Fibroblast of villous mesenchyme (primary cell): Measurements from ENCODE around the gene RIBC2.

DNA sequence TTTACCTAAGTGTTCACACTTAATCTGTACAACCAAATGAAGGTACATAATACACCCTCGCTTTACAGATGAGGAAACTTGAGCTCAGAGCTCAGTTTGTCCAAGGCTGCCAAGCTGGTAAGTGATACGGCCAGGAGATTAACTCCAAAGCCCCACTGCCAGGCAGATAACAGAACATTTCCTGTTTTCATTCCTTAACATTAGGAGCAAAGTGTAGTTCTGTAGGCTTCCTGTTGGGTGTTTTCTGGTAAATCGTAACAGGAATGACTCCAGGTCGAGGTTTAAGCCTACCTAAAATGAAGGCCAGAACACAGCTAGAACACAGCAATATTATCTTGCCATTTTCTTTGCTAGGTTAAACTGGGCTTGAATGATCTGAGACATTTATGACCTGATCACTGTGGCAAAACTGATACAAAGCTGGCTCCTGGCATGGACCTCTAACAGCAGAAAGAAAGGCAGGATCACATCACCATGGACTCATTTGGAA lies 4.0 kb upstream of the NUP50 start:
- CAGE, long polyA plus RNA = no peak

GRCh38 chr22:45185736-45186573 lies 22.2 kb downstream of the NUP50 start:
- CAGE, long polyA plus RNA = no peak

GRCh38 chr22:45226465-45227289 lies 14.0 kb downstream of the KIAA0930 start:
- CAGE, long polyA plus RNA = no peak

DNA sequence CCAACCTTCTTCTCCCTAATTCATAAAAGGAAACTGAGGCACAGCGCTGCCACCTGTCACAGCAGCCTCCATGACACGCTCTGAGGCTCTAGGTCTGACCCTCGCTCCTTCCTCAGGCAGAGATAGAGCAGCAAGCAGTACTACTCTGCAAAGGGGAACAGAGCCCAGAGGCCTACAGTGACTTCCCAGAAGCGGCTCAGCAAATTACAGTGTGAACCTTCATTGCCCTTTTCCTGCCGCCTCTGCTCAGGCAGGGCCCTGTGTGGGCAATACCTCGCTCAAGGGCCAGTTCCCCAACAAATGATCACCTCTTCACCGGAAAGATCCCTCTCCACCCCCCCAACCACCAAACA lies 12.4 kb downstream of the KIAA0930 start:
- CAGE, long polyA plus RNA = no peak

DNA sequence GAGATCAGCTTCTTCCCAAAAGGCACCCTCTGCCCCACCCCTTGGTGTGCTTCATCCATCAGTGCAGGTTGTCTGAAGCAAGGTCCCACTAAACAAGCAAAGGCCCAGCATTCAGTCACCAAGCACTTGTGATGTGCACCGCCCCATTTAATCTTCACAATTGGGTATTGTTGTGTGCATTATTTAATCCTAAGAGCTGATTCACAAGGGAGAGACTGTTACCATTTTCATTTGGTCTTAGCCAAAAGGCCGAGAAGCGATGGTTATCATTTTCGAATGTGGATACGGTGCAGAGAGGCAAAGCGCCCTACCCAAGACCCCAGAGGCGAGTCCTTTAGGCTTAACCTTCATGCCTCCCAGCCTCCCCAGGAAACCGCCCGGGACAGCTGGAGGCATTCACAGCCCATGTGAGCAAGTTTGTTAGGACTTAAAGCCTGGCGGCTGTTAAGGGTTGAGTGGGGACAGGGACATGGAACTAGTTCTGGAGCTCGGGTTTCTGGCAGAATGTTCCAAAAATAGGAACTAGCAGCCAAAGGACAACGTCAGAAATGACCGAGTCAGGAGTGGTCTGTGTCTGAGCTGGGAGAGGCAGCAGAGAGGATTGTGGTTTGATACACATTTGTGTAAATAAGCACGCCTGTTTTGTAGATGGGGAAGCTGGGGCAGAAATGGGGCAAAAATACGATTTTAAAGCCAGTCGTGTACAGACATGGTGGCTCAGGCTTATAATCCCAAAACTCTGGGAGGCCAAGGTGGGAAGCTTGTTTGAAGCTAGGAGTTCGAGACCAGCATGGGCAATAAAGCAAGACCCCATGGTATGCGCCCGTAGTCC lies 12.9 kb upstream of the UPK3A start:
- CAGE, long polyA plus RNA = no peak

GRCh38 chr22:45290627-45291194 lies 6.0 kb downstream of the UPK3A start:
- CAGE, long polyA plus RNA = no peak

DNA sequence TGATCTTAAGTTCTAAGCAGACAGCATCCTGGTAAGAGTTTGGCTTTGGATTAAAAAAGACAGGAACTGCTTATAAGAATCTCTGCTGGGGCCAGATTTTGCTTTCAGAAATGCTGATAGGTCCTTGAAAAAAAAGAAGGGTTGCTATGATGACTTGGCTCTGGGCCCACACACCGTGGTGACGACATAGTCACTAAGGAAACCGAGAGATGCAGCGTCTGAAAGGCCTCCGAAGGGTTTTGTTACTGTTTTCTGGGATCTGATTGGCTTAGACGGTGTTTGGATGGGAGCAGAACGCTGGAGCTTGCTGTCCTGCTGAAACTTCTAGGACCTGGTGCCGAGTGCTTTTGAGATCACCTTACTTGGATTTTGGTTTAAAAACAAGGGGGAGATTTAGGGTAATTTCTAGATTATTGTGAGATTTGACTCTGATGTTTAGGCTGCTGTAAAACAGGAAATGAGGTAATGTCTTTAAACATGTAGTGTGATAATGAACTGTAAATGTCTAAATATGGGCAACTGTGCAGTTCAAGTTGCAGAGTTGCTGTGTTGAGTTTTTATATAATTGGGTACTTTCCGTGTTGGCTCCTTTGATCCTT lies 8.5 kb downstream of the FAM118A start:
- CAGE, long polyA plus RNA = start-site peak on the plus strand centred at position 502 of the sequence, 473 bp wide, 35 and 53 reads in 2 replicates

DNA sequence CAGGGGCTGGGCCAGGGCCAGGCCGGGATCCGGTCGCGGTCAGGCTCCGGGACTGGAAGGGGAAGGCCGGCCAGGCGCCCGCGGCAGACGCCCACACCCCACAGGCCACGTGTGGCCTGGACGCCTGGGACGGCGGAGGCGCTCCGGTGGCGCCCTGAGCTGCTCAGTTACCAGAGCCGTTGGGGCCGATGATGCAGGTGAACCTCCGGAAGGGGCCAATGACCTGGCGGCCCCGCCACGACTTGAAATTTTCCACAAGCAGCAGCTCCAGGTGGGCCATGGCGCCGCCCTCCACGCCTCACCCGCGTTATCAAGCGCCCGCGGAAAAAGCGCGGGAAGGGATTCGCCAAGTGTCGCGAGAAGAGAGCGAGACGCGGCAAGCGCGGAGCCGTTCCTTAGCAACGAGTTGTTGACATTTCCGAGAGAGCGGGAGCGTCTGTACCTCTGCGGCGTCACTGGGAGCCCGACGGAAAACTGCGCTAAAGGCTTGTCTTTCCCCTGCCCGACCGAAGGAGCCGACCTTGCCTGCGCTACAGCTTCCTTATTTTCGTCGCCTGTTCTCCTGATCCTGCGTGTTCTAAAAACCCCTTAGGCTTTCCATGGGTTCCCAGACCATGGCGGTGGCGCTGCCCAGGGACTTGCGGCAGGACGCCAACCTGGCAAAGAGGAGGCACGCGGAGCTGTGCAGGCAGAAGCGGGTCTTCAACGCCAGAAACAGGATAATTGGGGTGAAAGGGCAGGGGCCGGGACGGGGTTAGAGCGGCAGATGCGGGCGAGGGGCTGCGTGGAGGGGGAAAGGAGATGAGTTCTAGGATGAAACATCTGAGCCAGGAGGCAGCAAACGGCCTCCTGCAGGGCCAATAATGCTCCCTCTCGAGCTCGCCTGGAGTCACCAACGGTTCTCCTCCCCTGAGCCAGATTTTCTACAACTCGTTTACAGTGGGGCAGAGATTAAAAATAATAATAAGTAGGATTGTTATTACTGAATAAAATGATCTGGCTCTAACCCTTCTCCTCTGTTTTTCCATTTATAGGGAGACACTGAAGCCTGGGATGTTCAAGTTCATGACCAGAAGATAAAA lies at the start of gene RIBC2:
RIBC2 (plus strand) TSS at position 406 of the 1,082 bp plus-strand sequence.
- CAGE, long polyA plus RNA = no peak

- CAGE, long polyA plus RNA = no peak
Observed at GRCh38 chr22:45433167-45433561, 19.7 kb downstream of the RIBC2 start.

DNA sequence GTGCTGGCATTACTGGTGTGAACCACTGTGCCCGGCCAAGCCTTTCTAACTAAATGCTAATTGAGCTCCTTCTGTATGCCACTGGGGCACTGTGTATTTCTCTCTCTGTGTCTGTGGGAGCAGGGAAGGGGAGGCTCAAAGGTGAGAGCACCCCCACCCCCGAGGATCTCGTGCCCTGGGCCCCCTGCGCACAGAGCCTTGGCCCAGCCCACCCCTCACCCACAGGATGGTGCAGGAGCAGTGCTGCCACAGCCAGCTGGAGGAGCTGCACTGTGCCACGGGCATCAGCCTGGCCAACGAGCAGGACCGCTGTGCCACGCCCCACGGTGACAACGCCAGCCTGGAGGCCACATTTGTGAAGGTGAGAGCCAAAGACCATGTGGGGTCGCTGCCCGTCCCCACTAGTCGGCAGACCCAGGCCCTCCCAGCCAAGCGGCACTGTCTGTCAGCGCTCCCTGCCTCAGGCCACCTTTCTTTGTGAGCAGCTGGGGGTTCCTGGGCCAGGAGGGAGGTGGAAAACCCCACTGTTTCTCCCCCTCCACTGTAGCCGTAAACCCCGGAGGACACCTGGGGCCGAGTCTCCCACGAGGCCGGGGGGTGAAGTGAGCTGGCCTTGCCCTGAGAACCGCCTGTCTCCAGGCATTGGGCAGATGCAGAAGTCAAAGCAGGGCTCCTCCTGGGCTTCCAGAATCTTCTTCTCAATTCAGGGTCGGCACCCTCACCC lies 22.8 kb downstream of the FBLN1 start:
- CAGE, long polyA plus RNA = no peak

- CAGE, long polyA plus RNA = no peak
Observed at GRCh38 chr22:45527695-45528204, 25.1 kb downstream of the FBLN1 start.

DNA sequence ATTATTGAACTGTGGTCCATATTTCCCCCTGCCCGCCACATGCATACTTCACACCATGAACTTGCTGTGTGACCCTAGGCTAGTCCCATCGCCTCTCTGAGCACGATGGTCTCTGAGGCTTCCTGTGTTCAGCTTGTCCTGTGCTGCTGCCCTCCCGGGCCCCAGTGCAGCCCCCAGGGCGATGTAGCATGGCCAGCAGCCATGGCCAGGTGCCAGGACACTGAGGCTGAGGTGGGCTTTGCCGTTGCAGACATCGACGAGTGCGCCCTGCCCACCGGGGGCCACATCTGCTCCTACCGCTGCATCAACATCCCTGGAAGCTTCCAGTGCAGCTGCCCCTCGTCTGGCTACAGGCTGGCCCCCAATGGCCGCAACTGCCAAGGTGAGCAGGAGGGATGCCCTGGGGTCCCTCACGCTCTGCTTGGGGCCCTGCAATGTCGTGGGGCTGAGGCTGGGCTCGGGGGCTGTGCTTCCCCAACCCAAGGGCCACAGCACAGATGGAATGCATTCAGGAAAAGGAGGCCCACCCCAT lies 45.7 kb downstream of the FBLN1 start:
- CAGE, long polyA plus RNA = no peak

- CAGE, long polyA plus RNA = no peak
Observed at GRCh38 chr22:45996502-45997238, 19.7 kb upstream of the WNT7B start.

DNA sequence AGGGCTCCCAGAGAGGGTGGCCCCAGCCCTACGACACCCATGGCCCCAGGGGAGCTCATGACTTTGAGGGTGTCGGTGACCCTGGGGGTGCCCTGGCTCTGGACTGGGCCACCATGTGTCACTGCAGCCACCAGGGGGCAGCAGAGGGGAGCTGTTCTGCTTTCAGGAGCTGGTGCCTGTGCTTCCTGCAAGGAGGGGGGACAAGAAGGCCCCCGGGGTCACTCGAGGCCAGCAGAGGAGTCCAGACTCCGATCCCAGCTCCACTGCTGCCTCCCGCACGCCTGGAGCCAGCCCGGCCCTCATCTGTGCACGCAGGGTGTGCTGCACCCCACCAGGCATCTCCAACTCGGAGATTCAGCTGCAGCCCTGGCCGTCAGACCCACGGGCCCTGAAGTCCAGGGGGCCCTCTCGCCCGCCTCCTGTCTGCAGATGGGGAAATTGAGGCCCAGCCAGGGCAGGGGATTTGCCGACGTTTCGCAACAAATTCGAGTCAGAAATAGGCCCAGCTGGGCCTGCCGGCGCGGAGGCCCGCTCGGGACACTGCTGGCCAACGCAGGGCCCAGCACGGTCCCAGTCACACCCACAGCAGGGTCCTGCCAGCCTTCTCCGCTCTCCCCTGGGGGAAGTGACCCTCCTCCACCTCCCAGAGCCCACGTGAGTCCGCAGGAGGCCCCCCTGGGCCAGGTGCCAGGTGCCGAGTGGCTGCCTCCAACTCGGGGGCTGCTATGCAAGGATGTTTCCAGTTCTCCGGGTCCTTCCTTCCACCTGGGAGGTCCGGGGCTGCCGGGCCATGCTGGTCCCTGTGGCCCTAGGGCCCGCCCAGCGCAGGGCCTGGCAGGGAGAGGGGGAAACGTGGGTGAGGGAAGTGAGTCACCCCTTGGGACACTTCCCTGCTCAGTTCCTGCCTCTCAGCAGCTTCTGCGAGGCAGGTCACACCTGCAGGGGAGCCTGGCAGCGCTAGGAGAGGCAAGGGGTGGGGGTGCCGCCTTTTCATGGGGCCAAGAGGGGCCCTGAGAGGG lies 29.7 kb upstream of the WNT7B start:
- CAGE, long polyA plus RNA = no peak

DNA sequence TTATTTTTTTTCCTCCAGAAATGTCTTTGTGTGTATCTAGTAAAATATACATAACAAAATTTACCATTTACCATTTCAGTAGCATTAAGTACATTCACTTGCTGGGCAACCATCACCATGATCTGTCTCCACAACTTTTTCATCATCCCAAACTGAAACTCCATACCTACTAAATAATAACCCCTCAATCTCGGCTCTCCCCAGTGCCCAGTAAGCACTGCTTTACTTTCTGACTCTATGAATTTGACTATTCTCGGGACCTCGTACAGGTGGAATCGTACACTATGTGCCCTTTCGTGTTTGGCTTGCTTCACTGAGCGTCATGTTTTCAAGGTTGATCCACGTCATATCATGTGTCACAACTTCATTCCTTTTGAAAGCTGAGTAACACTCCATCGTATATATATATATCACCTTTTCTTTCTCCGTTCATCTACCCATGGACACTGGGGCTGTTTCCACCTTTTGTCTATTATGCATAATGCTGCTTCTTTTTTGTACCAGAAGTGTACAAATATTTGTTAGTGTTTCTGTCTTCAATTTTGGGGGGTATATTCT lies 56.8 kb upstream of the WNT7B start:
- CAGE, long polyA plus RNA = no peak

GRCh38 chr22:46052278-46052555 lies 75.3 kb upstream of the WNT7B start:
- CAGE, long polyA plus RNA = no peak

DNA sequence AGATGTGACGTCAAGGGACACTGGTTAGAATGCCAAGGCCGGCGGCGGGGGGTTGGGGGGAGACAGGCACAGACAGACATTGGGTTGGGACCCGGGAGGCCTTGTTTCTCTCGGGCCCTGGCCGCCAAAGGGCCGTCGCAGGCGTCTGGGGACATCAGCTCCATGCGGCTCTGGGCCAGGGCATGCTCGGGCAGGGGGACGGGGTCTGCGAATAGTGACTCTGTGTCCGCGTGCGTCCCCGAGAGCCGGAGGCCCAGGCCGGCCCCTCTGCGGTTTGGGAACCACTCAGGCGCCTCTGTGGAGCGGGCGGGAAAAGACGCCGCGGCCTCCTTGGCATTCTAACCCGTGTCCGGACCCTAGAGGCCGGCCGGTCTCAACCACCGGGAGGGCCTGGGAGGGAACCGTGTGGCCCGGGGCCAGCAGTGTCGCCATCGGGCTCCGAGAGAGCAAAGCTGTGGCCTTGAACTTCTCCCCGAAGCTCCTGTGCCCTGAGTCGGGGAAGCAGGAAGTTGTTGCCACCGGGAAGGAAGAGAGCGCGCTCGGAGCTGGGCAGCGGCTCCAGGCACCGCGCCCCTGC lies 80.3 kb upstream of the PPARA start:
- CAGE, long polyA plus RNA = no peak

GRCh38 chr22:46073983-46074856 lies 76.1 kb upstream of the PPARA start:
- CAGE, long polyA plus RNA = no peak

DNA sequence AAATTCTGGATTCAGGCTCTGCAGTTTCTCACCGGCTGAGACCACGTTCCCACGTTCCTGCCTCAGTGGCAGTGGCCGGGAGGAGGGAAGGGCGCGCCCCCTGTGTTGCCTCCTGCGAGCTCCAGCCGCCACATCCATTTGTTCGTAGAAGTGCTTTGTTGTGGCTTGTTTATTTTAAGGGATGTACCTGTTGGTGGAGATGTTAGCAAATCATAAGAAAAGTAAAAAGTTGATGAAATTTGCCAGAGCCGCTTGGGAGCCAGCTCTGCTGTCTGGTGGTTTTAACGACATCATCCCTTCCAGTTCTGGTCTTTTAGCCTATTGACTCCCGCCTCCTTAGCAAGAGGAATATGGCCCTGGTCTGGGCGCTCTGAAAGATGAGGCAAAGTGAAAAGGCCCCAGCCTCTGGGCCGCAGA lies 66.6 kb upstream of the PPARA start:
- CAGE, long polyA plus RNA = no peak

DNA sequence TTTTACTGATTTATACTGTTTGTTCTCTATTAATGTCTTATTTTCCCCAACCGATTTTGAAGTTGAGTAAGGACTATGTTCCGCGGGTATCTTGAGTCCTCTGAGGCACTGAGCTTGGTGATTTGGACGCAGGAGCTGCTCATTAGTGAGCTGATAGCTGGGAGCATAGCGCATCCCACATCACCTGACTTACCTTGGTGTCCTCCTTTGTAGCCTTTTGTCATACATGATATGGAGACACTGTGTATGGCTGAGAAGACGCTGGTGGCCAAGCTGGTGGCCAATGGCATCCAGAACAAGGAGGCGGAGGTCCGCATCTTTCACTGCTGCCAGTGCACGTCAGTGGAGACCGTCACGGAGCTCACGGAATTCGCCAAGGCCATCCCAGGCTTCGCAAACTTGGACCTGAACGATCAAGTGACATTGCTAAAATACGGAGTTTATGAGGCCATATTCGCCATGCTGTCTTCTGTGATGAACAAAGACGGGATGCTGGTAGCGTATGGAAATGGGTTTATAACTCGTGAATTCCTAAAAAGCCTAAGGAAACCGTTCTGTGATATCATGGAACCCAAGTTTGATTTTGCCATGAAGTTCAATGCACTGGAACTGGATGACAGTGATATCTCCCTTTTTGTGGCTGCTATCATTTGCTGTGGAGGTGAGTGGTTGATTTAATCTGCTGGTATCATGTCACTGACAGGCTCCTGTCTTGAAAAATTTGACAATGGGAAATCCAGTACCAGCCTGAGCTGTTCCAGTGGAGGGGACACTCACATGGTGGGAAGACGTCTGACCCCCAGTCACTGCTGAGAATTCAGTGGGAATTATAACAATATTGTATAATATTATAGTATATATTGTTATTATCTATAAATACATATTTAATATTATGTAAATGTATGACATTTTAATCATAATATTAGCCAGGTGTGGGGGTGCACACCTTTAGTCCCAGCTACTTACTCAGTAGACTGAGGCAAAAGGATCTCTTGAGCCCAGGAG lies 18.2 kb downstream of the CDPF1 start:
- CAGE, long polyA plus RNA = no peak